Epithelial cell of proximal tubule (primary cell): ENCODE data around the genes CA5A and ZC3H18.

DNA sequence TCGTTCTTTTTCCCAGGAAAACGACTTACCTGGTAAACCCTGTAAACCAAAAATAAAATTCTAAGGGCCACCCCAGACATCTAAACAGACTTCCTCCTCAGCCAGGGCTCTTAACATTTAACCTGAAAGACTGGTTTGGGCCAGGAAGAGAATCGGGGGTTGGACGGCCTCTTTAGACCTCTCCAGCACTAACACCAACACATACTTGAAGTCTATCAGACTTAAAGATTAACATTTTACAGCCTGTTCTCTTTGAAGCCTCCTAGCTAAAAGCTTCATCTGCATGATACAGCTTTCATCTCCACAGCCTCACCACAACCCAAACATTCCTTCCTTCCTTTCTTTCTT lies 3.2 kb upstream of the SLC7A5 start:
- RAMPAGE, long total RNA, result no peak
- RRBS, result no CpG with 5 or more reads among the region's 4 CpGs

DNA sequence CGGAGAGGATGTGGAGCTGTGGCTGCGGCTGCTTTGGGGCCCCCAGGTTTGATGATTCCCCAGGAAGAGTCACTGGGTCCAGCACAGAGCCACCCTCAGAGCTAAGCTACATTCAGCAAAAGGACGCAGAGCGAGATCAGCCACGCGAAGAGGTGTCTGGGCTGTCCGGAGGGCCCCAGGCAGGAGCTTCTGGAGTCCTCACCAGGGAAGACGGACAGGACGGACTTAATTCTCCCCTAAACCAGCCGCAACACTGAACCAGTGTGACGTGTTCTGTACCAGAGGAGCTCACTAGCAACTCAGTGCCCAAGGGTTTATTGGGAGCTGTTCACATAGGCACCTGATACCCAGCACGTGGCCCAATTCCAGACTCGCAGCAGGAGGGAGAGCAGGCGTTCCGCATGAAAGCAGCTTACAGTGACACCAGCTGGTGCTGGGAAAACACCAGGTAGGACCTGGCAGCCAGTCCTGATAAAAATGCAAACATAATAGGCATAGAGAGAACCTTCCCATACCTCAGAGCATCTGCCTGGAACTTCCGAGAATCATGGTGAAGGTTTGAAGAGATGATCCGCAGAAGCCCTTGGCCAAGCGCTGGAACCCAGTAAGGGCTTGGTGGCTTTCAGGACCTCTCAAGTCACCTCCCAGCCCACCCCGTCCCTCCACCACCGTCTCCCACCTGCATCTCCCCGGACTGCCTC lies 11.0 kb downstream of the CA5A start:
- RAMPAGE, long total RNA, result no peak
- RRBS, result 0% methylated on average over 1 of the region's 21 CpGs

DNA sequence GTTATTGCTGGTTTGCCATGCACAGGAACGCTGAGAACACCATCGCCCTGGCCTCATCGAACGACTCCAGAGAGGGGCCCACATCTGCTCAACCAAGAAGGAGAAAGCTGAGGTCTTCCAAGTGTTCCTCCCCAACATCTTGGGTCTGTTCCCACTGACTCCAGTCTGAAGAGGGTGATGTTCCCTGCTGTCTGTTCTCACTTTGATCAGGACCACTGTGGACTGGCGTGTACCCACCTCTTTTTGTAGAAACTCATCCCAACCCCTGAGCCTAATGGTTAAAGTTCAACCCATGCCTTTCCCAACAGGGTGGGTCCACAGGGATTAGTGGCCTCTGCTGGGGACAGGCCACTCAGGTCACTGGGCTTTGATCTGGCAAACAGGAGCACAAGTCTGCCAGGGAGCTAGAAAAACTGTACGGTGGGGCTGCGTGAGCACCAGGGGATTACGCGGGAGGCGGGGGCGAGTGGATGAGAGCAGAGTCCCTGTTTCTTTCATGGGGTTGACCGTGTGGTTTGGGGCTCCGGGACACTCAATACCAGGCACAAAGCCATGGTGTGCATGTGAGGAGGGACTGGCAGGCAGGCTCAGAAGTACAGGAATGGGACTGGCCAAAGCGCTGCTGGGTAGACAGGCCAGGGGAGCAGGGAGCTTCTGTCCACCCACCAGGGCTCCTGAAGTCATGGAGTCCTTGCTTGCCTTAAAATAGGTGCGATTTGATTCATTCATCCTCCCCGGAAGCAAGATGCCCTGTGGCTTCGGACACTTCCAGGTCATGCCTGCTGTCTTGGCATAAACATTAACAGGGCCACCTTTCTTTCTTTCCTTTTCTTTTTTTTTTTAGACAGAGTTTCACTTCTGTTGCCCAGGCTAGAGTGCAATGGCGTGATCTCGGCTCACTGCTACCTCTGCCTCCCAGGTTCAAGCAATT lies at the start of gene CA5A:
TSS of gene CA5A (minus strand) at position 217 of the 931 bp plus-strand sequence.
- RAMPAGE, long total RNA, result no peak
- RRBS, result no CpG with 5 or more reads among the region's 19 CpGs

GRCh38 chr16:88016858-88017399 lies 65.7 kb downstream of the BANP start:
- RAMPAGE, long total RNA, result no peak
- RRBS, result no CpG with 5 or more reads among the region's 11 CpGs

DNA sequence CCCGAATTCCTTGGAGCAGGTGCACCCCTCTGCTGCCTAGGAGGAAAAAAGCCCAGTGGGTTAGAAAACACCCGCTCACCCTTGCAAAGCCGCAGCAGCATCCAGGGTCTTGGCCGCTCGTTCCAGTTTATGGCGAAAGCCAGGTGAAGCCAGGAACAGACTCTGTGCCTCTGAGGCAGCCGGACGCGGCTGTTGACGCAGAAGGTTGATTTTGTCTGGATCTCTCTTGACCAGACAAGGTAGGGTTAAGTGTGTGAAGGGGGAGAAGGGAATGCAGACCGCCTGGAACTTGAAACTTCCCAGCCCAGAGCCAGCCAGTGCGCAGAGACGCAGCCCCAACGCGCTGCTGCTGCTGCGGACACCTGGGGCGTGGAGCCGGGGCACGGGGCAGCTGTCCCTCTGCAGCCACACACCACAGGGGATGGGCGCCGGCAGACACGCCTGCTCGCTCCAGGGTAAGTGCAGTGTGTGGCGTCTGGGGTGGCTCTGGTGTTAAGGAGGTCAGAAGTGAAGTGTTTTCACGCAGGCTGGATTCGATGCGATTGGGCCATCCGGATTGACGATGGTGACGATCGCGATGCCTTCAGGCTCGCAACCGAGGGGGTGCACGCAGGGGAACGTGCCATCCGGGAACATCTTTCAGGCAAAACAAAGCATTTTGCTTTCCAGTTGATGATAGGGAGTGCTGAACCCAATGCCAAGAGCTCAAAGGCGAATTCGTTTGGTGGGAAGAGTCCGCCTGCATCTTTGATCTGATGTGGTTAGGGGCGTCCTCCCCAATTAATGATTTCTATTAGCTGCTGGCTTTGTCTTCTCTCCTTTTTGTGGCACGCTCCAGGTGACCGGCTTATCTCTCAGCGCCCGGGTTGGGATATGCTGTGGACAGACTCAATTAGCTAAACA lies 149.6 kb downstream of the BANP start:
- RAMPAGE, long total RNA, result no peak
- RRBS, result 4% methylated on average over 8 of the region's 45 CpGs

GRCh38 chr16:88262764-88263050 lies 120.1 kb upstream of the ZNF469 start:
- RAMPAGE, long total RNA, result no peak
- RRBS, result 18% methylated on average over 1 of the region's 12 CpGs

- RAMPAGE, long total RNA, result no peak
- RRBS, result 30% methylated on average over 3 of the region's 26 CpGs
Measured at GRCh38 chr16:88451527-88452454, 1.3 kb upstream of the ZFPM1 start.

- RAMPAGE, long total RNA, result no peak
- RRBS, result 9% methylated on average over 17 of the region's 53 CpGs
Measured at GRCh38 chr16:88454102-88454913, 1.2 kb downstream of the ZFPM1 start.

- RAMPAGE, long total RNA, result no peak
- RRBS, result no CpG with 5 or more reads among the region's 7 CpGs
Measured at GRCh38 chr16:88456791-88457311, 3.8 kb downstream of the ZFPM1 start.

- RAMPAGE, long total RNA, result no peak
- RRBS, result 93% methylated on average over 4 of the region's 41 CpGs
Measured at GRCh38 chr16:88473826-88474609, 20.9 kb downstream of the ZFPM1 start.

DNA sequence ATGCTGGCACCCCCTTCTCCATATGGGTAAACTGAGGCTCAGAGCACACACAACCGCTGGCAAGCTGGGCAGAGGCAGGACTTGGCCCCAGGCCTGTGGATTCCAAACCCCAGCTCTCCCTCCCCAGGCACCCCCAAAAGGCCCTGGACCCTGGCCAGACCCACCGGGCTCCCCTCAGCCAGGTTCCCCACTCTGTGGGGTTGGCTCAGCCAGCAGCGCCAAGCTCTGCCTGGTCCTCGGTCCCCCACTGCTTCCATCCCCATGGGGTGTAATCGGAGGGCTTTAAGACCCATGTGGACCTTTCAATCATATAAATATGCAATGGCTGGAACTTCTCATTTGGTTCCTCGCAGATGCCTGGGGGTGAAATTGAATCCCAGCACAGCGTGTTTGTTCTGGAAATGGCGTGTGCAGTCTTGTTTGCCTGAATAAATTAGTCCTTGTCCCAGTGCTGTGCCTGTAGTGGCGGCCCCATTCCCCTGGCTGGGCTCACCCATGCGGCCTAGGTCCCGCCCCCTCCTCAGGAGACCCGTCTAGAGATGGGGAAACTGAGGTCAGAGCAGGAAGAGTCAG lies 57.2 kb downstream of the ZFPM1 start:
- RAMPAGE, long total RNA, result no peak
- RRBS, result no CpG with 5 or more reads among the region's 12 CpGs

DNA sequence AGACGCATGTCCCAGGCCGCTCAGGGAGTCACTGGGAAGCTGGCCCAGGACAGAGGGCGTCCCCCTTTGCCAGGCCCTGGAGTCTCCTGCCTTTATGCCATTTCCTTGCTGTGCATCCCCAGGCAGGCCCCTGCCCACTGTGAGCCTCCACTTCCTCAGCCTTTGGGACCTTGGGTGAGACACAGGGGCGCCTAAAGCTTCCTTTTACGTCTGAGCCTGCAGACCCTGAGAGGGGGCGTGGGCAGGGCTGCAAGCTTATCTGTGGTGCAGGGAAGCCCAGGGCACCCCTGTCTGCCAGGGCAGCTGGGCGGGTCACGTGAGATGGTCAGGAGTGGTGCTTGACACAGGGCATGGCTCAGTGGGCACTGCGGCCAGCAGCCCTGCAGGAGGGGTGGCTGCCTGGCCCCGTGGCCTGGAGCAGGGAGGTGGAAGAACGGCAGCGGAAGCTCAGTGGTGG lies 54.9 kb upstream of the ZC3H18 start:
- RAMPAGE, long total RNA, result no peak
- RRBS, result no CpG with 5 or more reads among the region's 12 CpGs

- RAMPAGE, long total RNA, result start-site peak on the plus strand at chr16:88570393-88570409, 82 and 18 reads in 2 replicates
- RRBS, result 1% methylated on average over 73 of the region's 139 CpGs
Measured at GRCh38 chr16:88569911-88571397, at the start of gene ZC3H18. TSS of gene ZC3H18 (plus strand) at chr16:88570403.

- RAMPAGE, long total RNA, result no peak
- RRBS, result no CpG with 5 or more reads among the region's 8 CpGs
Measured at GRCh38 chr16:88588608-88589229, 18.5 kb downstream of the ZC3H18 start.

DNA sequence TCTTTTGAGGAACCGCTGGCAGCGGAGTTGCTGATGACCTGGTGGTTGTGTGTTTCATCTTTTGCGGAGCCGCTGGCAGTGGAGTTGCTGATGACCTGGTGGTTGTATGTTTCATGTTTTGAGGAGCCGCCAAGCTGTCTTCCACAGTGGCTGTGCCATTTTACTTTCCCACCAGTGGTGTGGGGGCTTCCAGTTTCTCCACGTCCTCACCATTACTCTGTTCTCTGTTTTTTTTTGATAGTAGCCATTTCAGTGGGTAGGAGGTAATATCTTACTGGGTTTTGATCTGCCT lies 21.7 kb downstream of the ZC3H18 start:
- RAMPAGE, long total RNA, result no peak
- RRBS, result no CpG with 5 or more reads among the region's 6 CpGs

DNA sequence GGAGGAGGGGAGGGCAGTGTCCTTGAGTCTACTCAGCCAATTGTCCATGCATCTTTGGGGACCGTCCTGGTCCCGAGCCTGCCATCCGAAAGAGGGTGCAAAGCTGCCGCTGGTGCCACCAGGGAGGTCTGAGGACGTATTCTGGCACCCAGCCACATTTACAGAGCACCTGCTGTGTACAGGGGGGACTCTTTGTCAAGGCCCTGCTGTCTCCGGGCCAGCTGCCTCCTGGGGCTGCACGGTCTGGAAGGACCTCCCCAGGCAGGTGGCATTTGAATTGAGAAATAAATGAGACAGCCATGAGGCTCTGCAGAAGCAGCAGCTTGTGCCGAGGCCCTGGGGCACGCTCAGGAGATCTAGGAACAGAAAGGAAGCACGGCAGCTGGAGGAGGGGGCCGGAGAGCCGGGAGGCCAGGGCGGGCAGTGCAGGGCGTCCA lies 1.5 kb downstream of the CYBA start:
- RAMPAGE, long total RNA, result no peak
- RRBS, result no CpG with 5 or more reads among the region's 14 CpGs

DNA sequence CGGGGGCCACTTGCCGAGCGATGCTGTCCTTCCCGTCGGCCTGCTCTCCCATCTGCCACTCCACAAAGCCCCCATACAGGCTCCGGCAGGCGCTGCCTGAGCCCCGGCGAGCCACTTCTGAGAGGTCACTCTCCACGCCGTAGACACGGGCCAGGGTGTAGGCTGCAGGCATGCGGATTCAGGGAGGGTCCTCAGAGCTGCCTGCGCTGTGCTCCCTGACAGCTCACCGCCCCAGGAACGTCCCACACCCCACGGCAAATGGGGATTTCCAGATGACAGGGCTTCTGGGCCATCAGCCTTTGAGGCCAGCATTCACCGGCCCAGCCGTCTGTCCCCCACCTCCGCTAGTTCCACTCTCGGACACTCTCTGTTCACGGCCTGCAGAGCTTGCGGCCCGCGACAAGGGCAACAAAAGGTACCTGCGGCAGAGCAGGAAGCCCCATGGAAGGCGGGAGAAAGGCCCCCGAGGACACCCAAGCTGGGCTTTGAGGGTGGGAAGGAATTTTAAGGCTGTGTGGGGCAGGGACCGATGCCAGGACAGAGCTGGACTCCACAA lies 5.4 kb upstream of the CYBA start:
- RAMPAGE, long total RNA, result no peak
- RRBS, result no CpG with 5 or more reads among the region's 29 CpGs

GRCh38 chr16:88761260-88762314 lies 23.4 kb downstream of the PIEZO1 start:
- RAMPAGE, long total RNA, result no peak
- RRBS, result 91% methylated on average over 4 of the region's 32 CpGs

- RAMPAGE, long total RNA, result no peak
- RRBS, result 4% methylated on average over 10 of the region's 57 CpGs
Measured at GRCh38 chr16:88810595-88811696, 782 bp downstream of the APRT start.

- RAMPAGE, long total RNA, result no peak
- RRBS, result no CpG with 5 or more reads among the region's 44 CpGs
Measured at GRCh38 chr16:88838781-88839435, 17.8 kb downstream of the GALNS start.